Vagina (tissue), 1 donor: ENCODE measurements around the genes FIBCD1, FAM78A and POMT1.

DNA sequence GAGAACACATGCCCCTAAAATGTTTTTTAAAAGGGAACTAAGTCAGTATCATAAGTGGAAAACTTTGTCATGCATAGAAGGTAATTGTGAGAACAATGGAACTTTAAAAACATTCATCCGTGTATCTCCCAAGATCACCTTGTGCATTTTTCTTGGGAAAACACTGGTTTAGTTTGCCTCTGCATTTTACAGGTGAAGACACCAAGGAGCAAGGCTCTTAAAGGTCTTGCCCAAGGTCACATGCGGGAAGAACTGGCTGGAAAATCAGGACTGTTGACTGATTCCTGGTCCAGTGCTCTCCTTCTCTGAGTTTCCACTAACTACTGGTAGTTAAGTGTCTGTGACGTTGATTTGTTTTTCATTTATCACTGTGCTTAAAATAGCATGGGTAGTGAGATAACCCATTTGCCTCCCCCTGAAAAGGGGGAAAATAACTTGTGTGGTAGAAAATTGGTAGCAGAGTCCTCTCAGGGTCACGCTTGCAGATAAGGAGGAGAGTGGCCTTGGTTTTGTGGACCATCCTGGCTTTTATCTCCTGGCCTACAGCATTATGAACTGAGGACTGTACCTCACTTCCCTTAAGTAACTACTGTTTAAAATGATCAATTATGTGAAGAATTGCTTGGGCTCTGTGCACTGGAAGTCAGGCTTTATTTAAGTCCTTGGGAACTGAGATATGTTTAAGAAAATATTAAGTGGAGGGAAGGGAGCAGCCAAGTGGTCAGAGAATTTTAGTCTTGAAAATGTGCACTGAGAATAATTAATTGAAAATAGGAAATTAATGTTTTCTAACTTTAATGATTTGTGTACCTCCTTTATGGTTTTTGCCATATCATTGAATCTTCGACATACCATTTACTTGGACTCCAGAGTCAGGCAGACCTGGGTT lies 10.9 kb downstream of the FUBP3 start:
- PRO-cap = no peak
- RAMPAGE, long total RNA = start-site peak on the plus strand centred at position 801 of the sequence, 40 bp wide, 5 reads

DNA sequence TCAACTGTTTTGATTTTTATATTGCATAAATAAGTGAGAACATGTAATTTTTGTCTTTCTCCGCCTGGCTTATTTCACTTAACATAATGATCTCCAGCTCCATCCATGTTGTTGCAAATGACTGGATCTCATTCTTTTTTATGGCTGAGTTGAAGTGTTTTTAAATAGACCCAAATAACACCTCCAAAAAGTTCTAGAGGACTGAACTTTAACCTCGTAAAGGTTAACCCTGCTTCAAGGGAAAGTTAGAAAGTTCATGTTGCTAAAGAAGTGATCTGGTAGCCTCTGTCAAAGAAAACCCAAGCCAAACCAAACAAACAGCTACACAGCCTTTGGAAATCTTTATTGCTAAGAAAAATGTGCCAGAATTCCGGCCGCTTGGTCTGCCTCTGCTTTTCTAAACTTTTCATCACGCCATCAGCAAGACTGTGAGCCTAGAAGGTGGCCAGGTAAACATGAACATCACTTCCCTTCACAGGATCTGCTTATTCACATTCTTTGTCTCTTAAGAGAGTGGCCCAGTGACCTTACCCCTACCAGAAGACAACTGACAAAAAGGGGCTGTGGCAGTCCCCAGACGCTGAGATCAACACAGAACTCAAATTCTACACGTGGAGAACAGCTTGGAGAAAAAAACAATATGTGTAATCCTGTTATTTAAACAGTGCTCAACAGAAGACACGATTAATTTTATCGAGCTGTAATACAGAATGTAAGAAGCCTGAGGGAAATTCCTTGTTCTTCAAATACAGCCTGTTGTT lies 17.9 kb downstream of the FUBP3 start:
- PRO-cap = no peak
- RAMPAGE, long total RNA = start-site peak on the plus strand centred at position 316 of the sequence, 431 bp wide, 13 reads

DNA sequence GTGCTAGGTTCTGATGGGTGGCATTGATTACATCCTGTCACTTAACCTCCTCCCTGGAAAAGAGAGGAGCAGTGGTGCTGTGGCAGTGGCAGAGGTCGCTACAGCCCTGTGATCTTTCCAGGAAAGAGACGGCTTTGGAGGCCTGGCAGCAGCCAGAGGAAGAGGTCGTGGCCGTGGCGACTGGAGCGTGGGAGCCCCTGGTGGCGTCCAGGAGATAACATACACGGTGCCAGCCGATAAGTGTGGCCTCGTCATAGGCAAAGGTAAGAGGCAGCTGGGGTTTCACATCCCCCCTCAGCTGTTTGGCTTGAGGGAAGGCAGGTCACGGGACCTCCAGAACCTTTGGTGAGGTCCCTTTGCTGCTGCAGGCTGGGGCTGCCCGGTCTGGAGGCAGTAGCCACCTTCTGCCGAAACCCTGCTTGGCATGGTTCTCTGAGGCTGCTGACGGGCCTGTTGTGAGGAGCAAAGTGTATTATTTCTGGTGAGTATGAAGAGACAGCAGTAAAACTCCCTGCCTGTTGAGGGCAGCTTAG lies 38.1 kb upstream of the PRDM12 start:
- PRO-cap = no peak
- RAMPAGE, long total RNA = no peak

GRCh38 chr9:130681092-130681936 lies 12.3 kb upstream of the EXOSC2 start:
- PRO-cap = no peak
- RAMPAGE, long total RNA = no peak

- PRO-cap = no peak
- RAMPAGE, long total RNA = no peak
These were observed 66.7 kb upstream of the ABL1 start for GRCh38 chr9:130768096-130768945.

GRCh38 chr9:130843783-130844335 lies 8.8 kb downstream of the ABL1 start:
- PRO-cap = no peak
- RAMPAGE, long total RNA = no peak

DNA sequence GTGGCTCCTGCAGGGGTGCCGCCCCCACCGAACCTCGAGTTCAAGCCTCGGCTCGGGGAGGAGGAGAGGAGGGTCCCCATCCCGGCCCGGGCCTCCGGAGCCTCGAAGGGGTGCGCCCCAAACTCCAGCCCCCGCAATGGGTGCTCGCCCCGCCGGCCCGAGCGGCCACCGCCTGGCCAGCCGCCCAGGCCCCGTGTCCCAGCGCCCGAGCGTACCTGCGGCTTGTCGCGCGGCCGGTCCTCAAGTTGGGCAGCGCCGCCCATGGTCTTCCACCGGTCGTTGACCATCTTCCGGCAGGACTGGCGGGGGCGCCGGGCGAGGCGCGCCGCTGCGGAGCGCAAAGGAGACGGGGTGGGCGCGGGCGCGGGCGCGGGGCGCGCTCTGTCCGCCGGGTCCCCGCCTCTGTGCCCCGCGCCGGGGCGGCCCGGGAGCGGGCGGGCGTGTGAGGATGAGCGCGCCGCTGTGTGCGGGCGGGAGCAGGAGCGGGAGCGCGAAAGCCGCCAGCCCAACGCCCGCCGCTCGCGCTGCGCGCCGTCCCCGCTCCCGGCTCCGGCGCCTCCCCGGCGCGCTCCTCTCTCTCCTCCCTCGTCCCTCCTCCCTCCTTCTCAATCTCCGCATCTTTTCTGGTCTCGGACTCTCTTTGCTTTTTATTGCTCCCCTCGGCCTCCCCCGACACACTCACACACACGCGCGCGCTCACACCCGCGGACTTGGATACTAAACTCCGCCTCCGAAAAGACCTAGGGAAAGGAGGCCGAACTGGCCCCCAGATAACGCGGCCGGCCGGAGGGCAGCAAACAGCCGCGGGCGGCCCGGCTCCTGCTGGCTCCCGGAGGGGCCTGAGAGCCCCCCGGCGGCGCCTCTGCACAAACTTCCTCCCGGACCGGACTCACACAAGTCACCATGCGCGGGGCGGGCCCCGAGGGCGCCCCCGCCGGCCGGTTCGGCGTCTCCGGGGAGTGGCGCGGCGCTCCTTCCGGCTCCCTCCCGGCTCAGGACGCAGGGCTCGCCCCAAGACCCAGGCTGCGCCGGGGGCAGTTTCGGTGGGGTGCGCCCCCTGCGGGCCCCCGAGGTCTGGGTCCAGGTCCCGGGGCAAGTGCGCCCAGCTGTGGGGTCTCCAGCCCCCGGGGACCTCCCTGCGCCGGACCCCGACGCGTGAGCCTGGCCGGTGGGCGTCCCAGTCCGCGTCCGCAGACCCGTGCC lies at the start of gene FIBCD1:
Gene FIBCD1 (minus strand): TSS at position 927 of the 1,203 bp plus-strand sequence.
- PRO-cap = no peak
- RAMPAGE, long total RNA = no peak

DNA sequence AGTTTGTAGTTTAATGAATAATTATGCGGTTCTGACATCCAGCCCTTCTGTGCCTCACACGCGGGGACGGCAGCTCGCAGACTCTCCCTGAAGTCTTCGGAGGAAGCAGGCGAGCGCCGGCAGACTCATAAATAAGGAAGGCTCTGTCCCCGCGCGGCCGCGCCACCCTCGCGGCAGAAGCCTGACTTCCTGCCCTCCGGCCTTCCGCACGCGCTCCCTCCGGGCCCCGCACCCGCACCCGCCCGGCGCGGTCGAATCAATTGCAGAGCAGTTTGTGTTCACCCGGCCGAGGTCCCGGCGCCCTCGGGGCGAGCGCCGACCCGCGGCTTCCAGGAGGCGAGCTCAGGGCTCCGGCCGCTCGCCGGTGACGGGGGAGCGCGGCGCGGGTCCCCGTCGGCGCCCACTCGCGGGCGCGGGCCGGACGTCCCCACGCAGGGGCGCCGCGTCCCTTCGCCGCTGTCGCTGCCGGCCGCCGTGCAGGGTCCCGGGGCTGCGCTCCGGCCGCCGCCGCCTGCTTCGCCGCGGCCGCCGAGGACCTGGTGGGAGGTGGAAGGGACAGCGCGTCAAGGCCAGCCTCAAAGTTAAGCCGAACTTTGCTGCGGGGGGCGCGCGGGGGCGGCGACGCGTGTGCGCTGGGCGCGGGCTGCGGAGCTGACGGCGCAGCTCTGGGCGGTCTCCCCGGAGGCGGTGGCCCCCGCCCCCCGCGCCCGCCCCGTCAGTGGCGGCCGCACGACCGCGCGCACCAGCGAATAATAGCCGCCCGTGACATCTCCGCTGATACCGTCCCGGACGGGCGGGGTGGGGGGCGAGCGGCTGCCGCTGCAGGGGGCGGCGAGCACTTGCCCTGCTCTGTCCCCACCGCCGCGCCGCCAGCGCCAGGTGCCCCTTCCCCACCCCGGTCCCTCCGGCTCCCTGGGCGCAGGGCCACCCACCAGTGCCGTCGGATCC lies at the start of gene FAM78A:
Gene FAM78A (minus strand): TSS at position 103 of the 948 bp plus-strand sequence.
- PRO-cap = unidirectional peak, minus-strand start at position 133 of the sequence; bidirectional peak, plus-strand start at position 780 of the sequence, minus-strand start at position 656 of the sequence
- RAMPAGE, long total RNA = start-site peak on the minus strand centred at position 147 of the sequence, 103 bp wide, 15 reads

DNA sequence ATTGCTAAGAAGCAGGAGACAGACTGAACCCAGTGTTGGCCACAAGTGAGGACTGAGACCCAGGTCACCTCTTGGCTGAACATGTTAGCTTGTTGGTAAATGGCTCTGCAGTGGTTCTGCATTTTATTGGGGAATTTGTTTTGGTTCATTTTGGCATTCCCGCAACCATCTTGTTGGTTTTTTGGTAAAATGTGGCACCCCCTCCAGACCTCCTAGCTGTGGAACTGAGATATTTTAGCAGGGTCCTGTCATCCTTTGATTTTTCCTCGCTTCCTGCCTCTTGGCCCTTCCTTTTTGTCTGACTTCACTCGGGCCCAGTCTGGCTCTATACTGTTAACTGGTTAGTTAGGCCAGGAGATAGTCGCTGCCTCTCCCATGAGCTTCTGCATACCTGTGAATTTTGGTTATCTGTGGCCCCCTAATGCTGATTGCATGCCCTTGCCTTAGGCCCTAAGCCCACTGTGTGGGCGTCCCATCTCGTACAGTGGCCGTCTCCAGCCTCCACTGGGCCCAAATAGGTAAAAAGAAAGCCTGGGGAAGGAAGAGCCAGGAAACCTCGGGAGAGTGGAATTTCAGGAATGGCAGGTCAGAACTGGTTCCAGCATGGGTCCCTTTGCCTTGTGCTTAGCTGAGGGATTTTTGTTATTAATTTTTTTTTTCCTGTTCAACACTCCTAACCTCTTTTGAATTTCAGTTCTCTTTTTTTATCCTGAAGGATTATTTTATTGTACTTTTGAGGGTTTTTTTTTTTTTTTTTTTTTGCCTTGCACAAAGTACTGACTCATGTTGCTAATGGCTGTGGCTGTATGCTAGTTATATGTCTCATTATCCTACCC lies 3.2 kb downstream of the PRRC2B start:
- PRO-cap = no peak
- RAMPAGE, long total RNA = no peak

GRCh38 chr9:131402582-131403250 lies 8.8 kb downstream of the PRRC2B start:
- PRO-cap = bidirectional peak, plus-strand start at chr9:131402986, minus-strand start at chr9:131402847
- RAMPAGE, long total RNA = no peak

DNA sequence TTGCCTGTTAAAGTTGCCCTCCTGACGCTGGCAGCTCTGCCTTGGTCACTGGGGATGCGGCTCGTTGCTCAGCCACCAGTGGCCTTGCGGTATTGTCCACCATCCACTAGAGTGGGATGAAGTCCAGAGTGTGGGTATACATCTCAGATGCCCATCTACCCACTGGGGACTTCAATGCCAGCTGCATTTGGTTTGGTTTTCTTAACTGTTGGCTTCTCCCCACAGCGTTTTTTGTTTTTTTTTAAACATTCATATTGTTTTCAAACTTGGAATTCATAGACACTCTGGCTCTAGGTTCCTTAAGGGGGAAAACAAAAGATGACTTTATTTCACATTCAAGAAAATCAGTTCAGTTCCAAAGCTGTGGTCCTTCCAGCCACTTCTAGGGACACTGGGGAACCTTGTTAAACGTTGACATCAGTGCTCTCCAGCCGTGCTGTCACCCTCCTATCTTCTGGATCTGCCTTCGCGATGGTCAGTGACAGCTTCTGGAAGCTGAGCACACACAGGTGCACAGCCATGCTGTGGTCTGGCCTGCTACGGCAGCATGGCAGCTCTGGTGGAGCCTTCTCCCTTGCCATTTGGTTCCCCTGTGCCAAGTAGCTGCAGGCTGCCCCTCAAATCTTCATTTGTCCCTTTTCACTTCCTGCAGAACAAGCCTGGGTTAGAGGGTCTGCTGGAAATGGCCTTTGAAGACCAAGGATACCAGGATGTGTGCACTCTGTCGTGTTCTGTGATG lies 3.8 kb upstream of the POMT1 start:
- PRO-cap = no peak
- RAMPAGE, long total RNA = no peak

- PRO-cap = bidirectional peak, plus-strand start at chr9:131502955, minus-strand start at chr9:131502864
- RAMPAGE, long total RNA = start-site peak on the plus strand at chr9:131502946-131503007, 145 reads
These were observed at the start of gene POMT1 for GRCh38 chr9:131502495-131503741. POMT1 (plus strand) TSS chr9:131502918.

GRCh38 chr9:131517619-131518408 lies 13.2 kb downstream of the UCK1 start:
- PRO-cap = no peak
- RAMPAGE, long total RNA = no peak

DNA sequence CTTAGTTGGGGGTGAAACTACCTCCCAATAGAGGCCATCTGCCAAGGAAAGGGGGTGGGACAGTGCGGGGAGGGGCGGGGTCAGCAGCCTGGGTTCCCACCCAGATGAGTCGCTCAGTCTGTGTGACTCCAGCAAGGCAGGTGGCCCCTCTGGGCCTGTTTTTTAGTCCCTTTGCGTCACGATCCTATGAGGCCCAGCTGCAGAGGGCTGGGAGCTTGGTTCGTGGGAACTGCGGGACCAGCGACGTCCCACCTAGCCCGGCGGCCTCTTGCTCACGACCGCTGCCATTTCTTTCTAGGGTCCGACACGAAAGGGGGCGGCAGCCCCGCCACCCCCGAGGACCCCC lies 8.9 kb downstream of the PRRT1B start:
- PRO-cap = no peak
- RAMPAGE, long total RNA = no peak

- PRO-cap = no peak
- RAMPAGE, long total RNA = no peak
These were observed 42.4 kb downstream of the PRRT1B start for GRCh38 chr9:131587665-131588108.

DNA sequence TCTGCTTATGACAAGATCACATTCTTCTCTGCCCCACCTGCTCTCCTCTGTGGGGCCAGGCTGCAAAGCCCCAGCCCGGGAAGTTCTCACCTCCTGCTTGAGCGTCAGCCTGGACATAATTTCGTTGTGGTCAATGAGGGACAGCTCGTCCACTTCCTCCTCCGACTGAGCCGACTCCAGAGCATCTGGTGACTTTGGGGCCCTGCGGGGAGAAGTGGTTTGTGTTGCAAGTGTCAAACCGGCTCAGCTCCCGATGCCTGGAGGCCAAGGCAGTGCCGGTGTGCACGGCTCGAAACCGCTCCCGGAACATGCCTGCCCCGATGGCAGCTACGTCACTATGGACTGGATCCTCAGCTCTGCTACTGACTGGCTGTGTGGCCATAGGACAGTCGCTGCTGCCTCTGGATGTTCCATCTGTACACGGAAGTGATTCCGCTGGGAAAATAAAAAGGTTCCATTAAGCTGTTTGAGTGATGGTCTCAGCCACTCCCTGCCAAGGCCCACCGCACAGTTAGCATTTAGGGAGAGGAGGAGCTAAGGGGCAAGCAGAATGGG lies 52.9 kb downstream of the PRRT1B start:
- PRO-cap = no peak
- RAMPAGE, long total RNA = no peak

DNA sequence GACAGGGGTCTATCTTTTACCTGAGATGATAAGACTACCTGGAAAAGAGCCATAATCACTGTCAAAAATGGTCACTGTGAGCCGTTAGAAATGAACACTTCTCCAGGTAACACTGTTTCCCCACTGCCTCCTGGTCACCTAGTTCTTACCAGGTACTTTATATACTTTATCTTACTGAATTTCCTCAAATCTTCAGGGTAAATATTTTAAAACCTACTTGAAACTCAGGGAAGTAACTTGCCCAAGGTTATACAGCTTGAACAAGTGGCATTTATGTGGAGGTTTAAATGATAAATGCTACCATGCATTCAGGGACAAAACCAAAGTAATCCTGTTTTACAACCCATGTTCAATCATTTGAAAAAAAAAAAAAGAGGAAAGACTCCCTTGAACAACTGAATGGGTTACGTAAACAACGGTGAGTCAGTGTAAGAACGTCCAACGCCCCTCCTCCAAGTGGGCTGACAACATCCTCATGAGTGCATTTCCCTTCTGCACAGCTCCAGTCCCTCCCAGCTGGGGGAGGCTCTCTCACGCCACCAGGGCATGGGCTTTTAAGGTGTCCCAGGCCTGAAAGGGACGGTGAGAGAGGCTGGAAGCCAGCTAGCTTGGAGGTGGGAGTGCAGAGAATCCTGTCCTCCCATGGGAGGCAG lies 89.9 kb downstream of the PRRT1B start:
- PRO-cap = bidirectional peak, plus-strand start at position 585 of the sequence, minus-strand start at position 359 of the sequence
- RAMPAGE, long total RNA = no peak

- PRO-cap = no peak
- RAMPAGE, long total RNA = no peak
These were observed 97.1 kb downstream of the PRRT1B start for GRCh38 chr9:131642178-131643112.

- PRO-cap = no peak
- RAMPAGE, long total RNA = no peak
These were observed 11.4 kb downstream of the RAPGEF1 start for GRCh38 chr9:131728427-131728946.

- PRO-cap = no peak
- RAMPAGE, long total RNA = no peak
These were observed 1.6 kb downstream of the RAPGEF1 start for GRCh38 chr9:131738230-131738661.